Left lobe of liver (tissue), 1 donor: Measurements from ENCODE around the gene PTPN11.

DNA sequence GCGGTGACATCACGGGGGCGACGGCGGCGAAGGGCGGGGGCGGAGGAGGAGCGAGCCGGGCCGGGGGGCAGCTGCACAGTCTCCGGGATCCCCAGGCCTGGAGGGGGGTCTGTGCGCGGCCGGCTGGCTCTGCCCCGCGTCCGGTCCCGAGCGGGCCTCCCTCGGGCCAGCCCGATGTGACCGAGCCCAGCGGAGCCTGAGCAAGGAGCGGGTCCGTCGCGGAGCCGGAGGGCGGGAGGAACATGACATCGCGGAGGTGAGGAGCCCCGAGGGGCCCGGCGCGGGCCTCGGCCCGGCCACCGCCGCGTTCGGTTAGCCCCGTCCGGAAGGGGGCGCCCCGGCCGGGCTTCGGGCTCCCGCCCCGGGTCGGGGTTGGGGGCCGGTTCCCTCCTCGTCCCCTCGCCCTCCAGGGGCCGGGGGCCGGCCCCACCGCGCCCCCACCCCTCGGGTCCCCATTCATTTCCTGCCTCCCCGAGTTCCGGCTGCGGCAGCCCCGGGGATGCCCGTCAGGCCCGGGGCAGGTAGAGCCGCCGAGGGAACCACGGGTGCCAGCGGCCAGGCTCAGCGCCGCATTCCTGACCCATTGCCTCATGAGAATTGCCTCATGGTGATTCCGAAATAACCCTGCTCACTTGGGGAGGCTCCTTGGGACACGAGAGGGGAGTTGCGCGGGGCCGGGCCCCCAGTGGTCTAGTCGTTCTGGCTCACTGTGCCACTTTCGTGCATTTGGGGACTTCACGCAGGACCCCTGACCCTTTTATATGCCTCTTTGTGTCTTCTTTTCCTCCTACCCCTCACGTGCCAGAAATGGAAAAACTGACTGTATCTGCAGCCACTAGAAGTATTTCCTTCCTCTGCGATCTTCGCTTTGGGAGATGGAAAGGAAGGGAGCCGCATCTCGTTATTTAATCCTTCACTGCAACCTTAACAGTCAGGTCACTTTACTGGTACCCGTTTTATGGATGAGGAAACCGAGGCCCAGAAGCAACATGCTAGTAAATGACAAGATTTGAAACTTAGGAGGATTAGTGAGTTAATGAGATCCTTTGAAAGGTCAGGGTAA lies at the start of gene PTPN11:
TSS of gene PTPN11 (plus strand) at position 78 of the 1,063 bp plus-strand sequence.
- PRO-cap, result bidirectional peak, plus-strand start at position 78 of the sequence, minus-strand start outside the sequence; bidirectional peak, plus-strand start at position 648 of the sequence, minus-strand start at position 592 of the sequence

- PRO-cap, result no peak
These were observed 642 bp downstream of the OAS1 start for GRCh38 chr12:112907379-112907829.

GRCh38 chr12:113069966-113070882 lies 13.7 kb downstream of the DTX1 start:
- PRO-cap, result no peak

DNA sequence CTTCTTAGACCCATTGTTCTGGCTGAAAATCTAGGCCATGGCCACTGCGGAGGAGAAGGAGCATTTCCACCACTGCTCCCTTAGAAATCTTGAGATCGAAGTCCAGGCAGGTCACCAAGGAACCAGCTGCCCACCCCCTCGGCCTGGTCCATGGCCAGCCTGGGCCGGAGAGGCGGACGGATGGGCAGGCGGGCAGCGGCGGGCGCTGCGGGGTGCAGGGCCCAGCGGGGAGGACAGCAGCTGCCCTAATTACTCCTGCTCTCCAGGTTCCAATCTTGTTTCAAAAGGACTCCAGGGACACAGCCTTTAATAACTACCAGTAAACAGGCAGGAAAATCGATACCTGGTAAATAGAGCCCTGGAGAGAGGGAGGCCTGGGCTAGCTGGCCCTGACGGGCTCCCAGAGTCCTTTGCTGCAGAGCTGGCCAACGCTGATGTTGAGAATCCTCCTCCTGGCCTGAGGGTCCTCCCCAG lies 15.1 kb downstream of the DTX1 start:
- PRO-cap, result bidirectional peak, plus-strand start at position 278 of the sequence, minus-strand start at position 282 of the sequence

DNA sequence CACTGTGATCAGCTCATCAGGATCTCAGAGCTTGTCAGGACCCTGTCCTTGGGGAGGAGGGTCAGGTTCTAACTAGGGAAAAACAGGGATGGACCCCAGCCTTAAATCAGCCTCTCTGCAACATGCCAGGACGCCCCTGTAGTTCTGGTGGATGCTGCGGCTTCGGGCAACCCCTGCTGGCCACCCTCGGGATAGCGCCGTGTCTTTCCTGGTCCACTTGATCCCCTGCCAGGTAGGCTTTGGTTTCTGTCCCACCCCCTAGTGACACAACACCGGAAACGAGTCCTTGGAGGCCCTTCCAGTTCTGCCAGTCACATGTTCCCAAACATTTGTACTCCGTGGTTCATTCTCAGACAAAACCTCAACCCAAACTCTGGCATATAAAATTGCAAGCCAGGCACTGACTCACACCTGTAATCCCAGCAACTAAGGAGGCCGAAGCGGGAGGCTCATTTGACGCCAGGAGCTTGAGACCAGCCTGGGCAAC lies 37.2 kb downstream of the RASAL1 start:
- PRO-cap, result unidirectional peak, plus-strand start at position 383 of the sequence

- PRO-cap, result no peak
These were observed 5.3 kb downstream of the RASAL1 start for GRCh38 chr12:113130130-113130868.

DNA sequence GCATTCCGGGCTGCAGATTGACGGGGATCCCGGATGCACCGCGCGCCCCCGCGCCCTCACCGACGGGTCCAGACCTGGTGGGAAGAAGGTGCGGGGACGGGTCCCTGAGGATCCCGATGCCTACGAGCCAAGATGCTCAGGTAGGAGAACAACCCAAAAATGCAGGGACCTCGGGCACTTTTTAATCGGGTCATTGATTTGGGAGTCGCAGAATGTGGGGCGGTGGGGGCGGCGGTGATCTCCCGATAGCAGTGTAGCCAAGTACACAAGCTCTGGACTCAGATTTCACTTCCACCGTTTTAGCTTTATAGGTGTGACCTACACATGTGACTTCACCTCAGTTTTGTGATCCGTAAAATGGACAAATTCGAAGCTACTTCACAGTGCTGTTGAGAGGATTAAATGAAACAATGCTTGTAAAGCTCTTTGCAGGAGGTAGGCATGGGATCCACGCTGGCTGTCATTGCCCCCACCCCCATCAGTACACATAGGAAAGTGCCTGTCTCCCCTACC lies 417 bp downstream of the RITA1 start:
- PRO-cap, result unidirectional peak, minus-strand start at position 280 of the sequence

- PRO-cap, result bidirectional peak, plus-strand start at chr12:113186927, minus-strand start at chr12:113186845
These were observed 1.0 kb downstream of the RITA1 start for GRCh38 chr12:113186515-113186983.

DNA sequence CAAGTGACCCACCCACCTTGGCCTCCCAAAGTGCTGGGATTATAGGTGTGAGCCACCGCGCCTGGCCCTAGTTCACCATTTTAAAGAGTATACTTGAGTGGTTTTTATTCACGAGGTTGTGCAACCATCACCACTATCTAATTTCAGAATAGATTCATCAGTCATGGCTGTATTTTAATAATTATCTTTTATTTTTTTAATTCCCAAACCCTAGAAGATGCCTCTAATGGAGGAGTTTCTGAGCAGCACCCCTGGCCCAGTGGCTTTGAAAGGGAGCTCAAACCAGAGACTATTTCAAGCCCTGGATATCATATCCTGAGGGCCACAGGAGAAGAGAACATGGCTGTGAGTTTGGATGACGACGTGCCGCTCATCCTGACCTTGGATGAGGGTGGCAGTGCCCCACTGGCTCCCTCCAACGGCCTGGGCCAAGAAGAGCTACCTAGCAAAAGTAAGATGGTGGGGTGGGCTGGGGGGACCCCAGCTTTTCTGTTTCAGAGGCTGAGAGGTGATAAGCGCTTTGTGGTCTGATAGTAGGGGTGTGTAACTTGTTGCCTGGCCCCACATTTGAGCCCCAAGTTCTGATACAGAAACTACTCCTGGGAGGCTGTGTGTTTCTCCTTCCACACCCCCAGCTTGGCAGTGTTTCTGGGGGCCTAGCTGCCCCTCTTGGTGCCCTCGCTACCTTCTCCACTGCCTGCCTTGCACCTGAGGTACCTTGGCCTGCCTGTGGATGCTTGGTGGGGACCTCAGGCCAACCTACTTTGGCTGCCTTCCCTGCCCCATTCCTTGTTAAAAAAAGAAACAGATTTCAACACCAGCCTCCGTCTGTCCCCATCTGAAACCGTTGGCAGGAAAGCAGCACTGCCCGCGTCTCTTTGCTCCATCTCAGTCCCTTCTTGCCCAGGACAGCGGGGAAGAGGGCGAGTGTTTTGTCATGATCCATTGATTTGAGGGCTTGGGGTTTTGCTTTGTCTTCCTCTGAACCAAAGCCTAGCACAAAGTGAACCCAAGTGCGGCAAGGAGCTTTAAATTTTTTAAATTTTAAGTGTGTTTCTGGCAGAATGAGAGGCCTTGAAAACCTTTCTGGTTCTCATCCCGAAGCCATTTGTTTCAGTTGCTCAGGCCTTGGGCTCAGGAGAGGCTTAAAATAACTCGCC lies 5.6 kb downstream of the TPCN1 start:
- PRO-cap, result no peak

- PRO-cap, result no peak
These were observed 10.3 kb downstream of the TPCN1 start for GRCh38 chr12:113231388-113232117.

DNA sequence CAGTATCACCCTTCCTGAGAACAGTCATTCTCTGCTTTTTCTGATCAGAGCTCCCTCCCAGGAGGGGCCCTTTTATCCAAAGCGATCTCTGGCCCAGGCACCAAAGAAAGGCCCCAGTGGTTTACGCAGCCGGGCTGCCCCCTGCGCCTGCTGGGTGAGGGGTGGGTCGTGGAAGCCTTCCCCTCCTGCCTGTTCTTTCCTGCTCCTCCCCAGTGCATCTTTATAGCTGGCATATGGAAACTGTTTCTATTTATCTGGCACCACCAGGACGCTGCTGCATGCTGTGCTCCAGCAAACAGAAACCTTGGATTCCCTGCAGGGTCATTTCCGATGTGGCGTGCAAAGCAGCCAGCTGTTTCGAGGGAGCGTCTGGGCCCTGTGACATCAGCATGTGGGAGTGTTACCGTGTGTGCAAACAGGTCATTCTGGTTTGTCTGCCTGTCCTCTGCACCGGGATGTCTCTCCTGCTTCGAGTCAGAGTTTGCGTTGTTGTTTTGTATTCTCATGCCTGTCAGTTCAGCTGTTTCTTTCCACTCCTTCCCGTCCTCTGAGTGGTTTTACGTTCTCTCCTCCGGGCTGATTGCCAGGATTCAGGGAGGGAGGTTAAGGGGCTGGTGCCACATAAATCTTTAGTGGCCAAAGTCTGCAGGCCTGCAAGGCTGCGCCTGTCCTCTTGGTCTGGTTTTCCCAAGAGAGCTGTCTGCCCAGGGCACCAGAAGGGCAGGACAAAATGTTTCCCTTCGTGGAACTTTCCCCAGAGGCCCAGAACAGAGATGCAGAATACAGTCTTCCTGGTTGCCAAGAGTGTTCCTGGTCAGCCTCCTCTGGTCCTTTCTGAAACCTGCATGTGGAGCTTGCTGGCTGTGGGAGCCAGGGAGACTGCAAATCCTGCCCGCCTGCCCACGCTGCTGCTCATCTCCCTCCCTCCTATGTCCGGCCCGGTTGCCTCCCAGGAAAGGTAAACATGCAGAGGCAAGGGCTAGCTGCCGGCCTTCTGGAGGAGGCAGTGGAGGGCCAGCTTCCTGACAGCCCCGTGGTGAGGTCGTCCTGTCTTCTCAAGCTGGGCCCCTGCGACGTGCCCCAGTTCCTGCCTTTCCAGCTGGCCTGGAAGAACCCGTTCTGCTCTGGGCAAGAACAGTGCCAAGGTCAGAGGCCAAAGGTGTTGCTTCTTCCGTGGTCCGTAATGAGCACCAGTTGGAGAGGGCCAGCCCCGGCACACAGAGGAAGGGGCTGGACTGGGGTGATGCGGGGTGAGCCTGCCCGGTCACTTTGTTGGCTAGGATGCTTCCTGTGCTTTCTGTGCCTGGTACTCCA lies 24.8 kb downstream of the TPCN1 start:
- PRO-cap, result bidirectional peak, plus-strand start at position 418 of the sequence, minus-strand start at position 196 of the sequence; bidirectional peak, plus-strand start at position 961 of the sequence, minus-strand start at position 680 of the sequence

GRCh38 chr12:113295971-113296512 lies 38.9 kb downstream of the SLC8B1 start:
- PRO-cap, result no peak

GRCh38 chr12:113388546-113389292 lies 15.0 kb downstream of the SDS start:
- PRO-cap, result no peak

DNA sequence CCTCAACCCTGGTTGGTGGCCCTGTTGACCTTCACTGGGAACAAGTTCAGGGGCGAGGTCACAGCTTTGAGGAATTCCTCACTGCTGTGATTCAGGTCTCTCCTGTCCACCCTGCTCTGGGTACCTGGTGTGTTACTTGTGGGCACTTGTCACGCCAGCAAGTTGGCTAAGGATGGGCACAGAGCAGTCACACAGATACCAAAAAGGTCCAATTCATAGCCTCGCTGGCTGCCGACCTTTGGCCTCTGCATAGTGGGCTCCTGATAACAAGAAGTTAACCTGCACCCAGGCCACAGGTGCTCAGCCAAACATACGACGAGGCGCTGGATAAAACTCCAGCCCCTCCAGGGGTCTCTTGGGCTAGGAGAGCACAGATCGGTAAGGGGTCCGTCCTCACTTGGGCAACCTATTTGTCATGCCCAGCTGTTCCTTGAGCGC lies 11.1 kb downstream of the SDS start:
- PRO-cap, result no peak

DNA sequence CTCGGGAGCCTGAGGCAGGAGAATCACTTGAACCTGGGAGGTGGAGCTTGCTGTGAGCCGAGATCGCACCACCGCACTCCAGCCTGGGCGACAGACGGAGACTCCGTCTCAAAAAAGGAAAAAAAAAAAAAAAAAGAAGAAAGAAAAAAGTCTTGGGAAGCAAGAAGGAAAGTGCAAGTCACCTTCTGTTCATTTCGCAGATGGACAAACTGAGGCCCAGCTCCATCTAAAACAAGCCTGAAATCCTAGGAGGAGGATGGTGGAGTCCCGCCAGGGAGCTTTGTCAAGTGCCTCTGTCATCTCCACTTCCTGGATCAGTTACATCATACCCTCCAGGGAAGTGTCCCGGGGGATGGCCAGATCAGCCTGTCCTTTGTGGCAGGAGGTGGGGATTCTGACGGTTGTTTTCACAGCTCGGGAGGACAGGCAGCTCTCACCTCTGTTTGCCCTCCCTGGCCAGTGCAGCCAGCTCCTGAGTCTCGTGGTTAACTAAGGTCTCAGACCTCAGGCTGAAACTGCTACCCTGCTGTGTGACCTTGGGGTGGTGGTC lies 8.7 kb upstream of the SDSL start:
- PRO-cap, result bidirectional peak, plus-strand start at position 500 of the sequence, minus-strand start at position 298 of the sequence

DNA sequence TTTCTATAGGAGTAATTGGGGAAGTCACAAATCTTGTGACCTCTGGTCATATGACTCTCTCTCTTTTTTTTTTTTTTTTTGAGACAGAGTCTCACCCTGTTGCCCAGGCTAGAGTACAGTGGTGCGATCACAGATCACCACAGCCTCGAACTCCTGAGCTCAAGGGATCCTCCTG lies 5.8 kb upstream of the SDSL start:
- PRO-cap, result unidirectional peak, plus-strand start at position 111 of the sequence

DNA sequence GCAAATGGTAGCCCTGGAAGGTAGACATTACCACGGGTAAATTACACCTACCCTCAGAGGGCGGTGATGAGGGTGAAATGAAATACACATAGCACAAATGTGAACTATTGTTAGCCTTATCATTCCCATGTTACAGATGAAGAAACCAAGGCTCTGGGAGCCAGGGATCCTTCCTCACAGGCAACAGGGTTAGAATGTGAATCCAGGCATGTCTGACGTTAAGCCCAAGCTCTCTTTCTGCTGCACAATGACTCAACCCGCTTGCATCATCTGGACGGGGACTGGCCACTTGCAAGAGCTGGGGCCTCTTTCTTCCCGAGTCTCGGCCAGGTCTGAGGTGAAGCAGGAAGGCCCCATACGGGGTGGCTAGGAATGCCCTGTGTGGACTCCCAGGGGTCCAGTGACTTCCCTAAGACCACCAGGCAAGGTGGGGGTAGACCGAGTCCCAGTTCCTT lies 105.2 kb downstream of the RBM19 start:
- PRO-cap, result no peak

DNA sequence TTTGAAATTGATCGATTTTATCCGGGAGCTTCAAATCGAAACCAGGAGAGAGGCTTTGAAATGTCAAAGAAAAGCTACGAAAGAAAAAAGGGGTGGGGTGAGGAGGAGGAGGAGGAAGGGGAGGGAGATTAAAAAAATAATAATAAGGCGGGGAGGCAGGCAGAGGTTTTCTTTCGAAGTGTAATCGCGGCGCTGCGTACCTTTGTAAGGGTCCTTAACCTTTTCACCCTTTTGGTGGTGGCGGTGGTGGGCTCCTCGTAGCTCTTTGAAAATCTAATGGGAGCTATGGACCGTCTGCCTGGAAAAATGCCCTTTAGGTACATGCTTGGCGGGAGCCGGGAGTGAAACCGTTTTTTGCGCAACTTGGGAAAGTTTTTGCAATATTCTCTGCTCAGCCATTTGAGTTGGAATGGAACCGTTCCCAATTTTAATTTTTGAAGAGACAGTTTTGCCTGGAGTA lies 74.3 kb upstream of the TBX5 start:
- PRO-cap, result no peak

- PRO-cap, result no peak
These were observed 10.8 kb downstream of the TBX3 start for GRCh38 chr12:114672829-114673850.

- PRO-cap, result no peak
These were observed 450 bp downstream of the TBX3 start for GRCh38 chr12:114683649-114683800.